ENCODE measurements around the genes PRMT9, NR3C2 and PRSS48.

GRCh38 chr4:147680825-147681368, 3.1 kb downstream of the PRMT9 start:
- PRO-cap, 2 experiments, result no peak in any of the 2 experiments

GRCh38 chr4:147683561-147684424, at the start of gene PRMT9:
TSS of gene PRMT9 (minus strand) at chr4:147684163.
- PRO-cap, 2 experiments, result peak in 2 of 2 experiments; most common plus-strand start chr4:147684275 (in 2); most common minus-strand start chr4:147684163 (in 2)

GRCh38 chr4:147744146-147744824, 12.4 kb downstream of the ARHGAP10 start:
- PRO-cap, 2 experiments, result no peak in any of the 2 experiments

DNA sequence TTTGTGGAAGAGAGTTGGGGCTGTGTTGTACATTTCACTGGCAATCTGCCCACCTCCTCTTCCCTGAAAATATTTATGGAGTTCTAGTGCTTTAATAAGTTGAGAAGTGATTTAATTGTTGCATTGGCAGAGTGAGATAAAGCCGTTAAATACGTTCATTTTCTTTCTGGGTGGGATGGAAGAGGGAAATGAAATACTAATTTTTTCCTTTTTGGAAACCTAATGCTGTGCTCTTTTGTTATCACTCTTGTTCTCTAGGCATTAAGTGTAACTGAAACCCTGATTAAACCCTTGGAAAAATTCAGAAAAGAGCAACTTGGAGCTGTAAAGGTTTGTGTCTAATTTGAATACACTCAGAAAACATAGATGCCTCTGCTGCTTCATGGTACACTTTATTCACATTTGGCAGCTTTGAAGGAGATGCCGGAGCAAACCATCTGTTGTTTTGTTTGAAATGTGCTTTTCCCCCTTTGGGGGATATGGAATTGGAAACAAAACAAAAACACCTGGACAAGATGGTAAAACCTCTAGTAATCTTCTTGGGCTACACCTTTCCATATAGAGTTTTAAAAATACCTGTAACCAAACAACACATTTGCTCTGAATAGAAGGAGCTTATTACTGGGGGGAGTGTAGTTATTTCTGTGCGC, 115.1 kb downstream of the ARHGAP10 start:
- PRO-cap, 2 experiments, result no peak in any of the 2 experiments

GRCh38 chr4:147969936-147970391, 238.1 kb downstream of the ARHGAP10 start:
- PRO-cap, 2 experiments, result no peak in any of the 2 experiments

- PRO-cap, 2 experiments, result no peak in any of the 2 experiments
These were observed 321.5 kb downstream of the ARHGAP10 start for GRCh38 chr4:148053265-148053924.

DNA sequence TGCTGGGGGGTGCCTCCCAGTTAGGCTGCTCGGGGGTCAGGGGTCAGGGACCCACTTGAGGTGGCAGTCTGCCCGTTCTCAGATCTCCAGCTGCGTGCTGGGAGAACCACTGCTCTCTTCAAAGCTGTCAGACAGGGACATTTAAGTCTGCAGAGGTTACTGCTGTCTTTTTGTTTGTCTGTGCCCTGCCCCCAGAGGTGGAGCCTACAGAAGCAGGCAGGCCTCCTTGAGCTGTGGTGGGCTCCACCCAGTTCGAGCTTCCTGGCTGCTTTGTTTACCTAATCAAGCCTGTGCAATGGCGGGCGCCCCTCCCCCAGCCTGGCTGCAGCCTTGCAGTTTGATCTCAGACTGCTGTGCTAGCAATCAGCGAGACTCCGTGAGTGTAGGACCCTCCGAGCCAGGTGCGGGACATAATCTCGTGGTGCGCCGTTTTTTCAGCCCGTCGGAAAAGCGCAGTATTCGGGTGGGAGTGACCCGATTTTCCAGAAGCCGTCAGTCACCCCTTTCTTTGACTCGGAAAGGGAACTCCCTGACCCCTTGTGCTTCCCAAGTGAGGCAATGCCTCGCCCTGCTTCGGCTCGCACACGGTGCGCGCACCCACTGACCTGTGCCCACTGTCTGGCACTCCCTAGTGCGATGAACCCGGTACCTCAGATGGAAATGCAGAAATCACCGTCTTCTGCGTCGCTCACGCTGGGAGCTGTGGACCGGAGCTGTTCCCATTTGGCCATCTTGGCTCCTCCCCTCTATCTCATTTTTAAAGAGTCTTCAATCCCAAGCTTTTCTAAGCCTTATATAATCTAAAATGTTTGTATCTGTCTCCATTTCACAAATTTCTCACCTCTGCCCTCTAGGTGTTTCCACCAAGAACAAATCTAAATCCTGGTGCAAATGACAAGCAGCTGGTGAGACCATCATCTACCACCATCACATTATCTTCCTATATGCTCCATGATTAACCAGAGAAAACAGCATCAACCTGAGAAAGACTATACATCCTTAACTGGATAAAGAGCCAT, 118.7 kb downstream of the NR3C2 start:
- PRO-cap, 2 experiments, result no peak in any of the 2 experiments

DNA sequence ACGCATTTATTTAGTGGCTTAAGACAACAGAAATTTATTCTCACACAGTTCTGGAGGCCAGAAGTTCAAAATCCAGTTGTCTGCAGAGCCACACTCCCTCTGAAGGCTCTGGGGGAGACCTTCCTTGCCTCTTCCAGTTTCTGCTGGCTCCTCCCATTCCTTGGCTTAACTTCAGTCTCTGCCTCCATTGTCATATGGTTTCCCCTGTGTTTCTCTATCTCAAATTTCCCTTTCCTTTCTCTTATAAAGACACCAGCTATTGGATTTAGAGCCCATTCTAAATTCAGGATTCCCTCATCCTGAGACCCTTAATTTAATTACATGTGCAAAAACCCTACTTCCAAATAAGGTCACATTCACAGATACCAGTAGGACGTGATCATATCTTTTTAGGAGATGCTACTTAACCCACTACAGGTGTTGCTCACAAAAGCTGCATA, 44.3 kb downstream of the NR3C2 start:
- PRO-cap, 2 experiments, result no peak in any of the 2 experiments

GRCh38 chr4:148441827-148442578, at the start of gene NR3C2:
TSS of gene NR3C2 (minus strand) at chr4:148442414.
- PRO-cap, 2 experiments, result peak in 2 of 2 experiments; most common minus-strand start chr4:148442333 (in 2)

GRCh38 chr4:150256646-150257536, 178.6 kb downstream of the DCLK2 start:
- PRO-cap, 2 experiments, result no peak in any of the 2 experiments

GRCh38 chr4:150578534-150579468, 3.1 kb upstream of the MAB21L2 start:
- PRO-cap, 2 experiments, result no peak in any of the 2 experiments

DNA sequence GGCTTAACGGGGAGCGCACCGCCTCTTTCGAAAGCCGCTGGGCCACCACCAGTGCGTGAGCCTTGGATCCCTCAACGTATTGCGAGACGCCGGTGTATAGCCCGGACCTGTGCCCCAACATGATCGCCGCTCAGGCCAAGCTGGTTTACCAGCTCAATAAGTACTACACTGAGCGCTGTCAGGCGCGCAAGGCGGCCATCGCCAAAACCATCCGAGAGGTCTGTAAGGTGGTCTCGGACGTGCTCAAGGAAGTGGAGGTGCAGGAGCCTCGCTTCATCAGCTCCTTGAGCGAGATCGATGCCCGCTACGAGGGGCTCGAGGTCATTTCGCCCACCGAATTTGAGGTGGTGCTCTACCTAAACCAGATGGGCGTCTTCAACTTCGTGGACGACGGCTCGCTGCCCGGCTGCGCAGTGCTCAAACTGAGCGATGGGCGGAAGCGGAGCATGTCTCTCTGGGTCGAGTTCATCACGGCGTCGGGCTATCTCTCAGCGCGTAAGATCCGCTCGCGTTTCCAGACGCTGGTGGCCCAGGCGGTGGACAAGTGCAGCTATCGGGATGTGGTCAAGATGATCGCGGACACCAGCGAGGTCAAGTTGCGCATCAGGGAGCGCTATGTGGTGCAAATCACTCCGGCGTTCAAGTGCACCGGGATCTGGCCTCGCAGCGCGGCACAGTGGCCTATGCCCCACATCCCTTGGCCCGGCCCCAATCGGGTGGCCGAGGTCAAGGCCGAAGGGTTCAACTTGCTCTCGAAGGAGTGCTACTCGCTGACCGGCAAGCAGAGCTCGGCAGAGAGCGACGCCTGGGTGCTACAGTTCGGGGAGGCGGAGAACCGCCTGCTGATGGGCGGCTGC, 1.2 kb downstream of the MAB21L2 start:
- PRO-cap, 2 experiments, result no peak in any of the 2 experiments

DNA sequence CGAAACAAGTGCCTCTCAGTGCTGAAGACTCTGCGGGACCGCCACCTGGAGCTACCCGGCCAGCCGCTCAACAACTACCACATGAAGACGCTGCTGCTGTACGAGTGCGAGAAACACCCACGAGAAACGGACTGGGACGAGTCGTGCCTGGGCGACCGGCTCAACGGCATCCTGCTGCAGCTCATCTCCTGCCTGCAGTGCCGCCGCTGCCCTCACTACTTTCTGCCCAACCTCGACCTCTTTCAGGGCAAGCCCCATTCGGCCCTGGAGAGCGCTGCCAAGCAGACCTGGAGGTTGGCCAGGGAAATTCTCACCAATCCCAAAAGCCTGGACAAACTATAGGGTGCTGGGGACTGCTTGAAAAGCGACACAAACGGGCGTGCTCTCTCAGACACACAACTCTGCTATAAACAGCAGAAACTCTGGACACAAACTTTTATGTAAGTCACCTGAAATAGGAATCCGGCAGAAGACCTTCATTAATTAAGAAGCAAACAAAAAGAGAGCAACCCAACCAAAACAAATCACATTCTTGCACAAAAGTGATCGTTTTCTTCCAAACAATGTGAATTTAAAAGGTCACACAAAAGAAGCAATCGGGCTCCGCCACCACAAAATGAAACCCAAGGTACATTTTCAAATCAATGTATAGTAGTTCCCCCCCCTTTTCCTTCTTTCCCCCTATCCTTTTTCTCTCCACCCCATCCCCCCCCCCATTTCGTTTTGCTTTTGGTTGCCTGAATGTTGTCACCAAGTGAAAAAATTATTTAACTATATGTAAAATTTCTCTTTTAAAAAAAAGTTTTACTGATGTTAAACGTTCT, 2.0 kb downstream of the MAB21L2 start:
- PRO-cap, 2 experiments, result peak in 1 of 2 experiments; most common plus-strand start position 370 of the sequence (in 1); most common minus-strand start position 224 of the sequence (in 1)

DNA sequence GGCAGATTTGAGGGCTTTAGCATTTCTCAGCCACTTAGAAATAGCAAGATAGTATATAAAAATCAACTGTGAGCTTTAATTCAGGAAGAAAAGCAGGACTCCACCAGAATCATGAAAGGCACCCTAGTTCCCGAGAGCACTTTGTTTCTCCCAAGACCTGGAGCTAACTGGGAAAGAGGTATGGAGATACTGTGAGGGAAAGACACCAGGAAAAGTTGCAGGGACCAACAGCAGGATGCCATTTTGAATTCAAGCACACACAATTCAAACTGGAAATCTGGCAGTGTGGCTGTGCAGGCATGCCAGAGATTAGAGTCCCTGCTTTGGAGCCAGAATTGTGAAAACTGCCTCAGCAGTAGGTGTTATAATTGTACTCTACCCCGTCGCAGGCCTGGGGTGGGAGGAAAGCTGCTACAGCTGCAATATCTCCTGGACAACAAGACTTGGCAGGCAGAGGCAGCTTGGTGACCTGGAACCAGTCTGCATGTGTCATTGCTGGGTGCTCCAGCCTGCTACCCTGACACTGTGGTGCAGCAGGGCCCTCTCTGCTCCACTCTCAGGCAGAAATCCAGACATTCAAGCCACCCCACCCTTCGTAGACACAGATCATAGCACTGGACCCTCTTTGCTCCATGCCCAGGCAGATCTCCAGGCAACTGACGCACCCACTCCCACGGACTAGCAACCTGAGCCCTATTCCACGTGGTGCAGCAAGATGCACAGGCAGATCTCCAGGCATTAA, 140.8 kb downstream of the LRBA start:
- PRO-cap, 2 experiments, result no peak in any of the 2 experiments

- PRO-cap, 2 experiments, result no peak in any of the 2 experiments
These were observed 42.4 kb downstream of the RPS3A start for GRCh38 chr4:151141785-151142249.

DNA sequence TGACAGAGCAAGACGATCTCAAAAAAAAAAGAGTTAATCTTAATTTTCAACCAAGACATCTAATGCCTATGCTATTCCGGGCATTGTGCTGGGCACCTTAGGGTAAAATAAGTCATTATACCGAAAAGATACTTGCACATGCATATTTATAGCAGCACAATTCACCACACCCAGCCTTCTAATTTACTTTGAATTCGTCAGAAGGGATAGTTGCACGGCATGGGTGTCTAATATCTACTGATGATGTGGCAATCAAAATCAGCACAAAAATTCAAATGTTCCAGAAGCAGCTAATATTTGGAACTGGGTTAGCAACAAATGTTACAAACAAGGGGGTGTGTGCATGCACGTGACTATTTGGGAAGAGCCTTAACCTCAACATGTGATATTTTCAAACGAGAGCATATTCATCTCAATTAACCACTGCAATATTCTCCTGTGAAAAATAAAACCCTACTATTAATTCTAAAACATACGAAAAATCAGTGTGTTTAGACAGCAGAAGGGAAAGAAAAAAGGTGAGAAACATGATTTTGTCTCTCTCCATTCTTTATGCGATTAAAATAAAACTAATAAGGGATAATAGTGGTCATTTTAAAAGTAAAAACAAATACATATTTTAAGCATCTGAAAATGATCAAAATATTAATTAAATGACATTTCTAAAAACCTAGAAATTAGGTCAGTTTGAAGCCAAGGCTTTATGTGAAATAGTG, 79.6 kb upstream of the PRSS48 start:
- PRO-cap, 2 experiments, result no peak in any of the 2 experiments

DNA sequence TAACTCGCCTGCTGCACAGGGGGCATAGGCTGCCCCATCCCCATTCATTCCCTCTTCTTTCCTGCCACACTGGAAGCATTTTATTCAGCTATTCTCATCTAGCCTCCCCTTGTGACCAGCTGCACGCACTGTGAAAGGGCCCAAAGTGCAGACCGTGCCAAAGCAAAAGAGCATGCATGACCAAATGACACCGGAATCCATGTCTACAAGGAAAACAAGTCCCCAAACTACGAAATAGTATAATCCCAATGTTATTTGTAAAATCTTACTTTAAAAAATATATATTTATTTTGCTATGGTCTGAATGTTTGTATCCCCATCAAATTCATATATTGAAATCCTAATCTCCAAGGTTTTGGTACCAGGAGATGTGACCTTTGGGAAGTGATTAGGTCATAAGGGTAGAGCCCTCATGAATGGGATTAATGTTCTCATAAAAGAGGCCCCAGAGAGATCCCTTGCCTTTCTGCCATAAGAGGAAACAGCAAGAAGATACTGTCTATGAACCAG, 77.3 kb upstream of the PRSS48 start:
- PRO-cap, 2 experiments, result no peak in any of the 2 experiments

- PRO-cap, 2 experiments, result no peak in any of the 2 experiments
These were observed at the start of gene PRSS48 for GRCh38 chr4:151276830-151277261. TSS of gene PRSS48 (plus strand) at chr4:151277161.

DNA sequence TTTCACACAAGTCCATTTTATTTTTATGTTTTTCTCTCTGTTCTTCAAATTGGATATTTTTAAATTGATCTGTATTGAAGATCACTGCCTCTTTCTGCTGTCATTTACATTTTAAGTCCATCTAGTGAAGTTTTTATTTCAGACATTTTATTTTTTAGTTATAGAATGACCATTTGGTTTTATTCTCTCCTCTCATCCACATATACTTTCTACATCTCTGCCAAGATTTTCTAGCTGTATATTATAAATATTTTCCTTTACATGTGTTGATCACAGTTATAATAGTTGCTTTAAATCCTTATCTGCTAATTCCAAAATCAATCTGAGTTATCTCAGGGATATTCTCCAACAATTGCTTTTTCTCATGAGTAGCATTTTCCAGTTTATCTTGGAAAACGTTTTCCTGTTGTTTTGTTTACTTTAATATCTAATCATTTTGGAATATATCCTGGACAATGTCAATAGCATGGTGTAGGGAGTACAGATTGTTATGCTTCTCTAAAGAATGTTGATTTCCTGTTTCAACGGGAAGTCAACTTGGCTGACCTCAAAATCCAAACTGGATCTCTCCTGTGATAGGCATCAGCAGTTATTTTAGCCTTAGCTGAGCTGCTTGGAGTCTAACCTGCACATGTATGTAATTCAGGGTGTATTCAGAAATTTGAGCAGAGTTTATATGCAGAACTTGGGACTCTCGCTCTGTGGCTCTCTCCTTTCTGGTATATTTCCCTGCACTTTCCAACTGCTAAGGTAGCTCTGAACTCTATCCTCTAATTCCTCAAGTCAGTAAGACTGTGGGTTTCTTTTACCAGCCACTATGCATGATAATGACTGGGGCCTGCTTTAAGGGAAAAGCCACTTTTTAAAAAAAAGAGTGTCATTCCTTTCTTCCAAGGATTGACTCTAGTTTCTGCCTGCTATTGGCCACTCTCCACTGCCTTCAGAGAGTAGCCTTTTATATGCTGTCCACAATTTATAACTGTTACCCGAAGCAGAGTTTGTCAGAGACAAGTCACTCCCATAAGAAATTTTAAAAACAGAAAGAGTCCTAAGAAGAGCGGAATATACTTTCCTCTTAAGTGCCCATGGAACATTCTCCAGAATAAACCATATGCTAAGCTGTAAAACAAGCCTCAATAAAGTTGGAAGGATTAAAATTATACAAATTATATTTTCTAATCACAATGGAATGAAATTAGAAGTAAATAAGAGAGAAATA, 7.7 kb downstream of the PRSS48 start:
- PRO-cap, 2 experiments, result no peak in any of the 2 experiments

GRCh38 chr4:151340846-151341496, 15.6 kb upstream of the SH3D19 start:
- PRO-cap, 2 experiments, result no peak in any of the 2 experiments

Data from Metastatic Liver Carcinoma in the Lung (tissue), 2 donors.